ENCODE measurements around a stretch of chr3.

GRCh38 chr3:196165847-196166369 lies 45.3 kb downstream of the ZDHHC19 start:
CAGE:
- cytosol, long polyA minus RNA: no peak
- cytosol, long polyA plus RNA: no peak
- long polyA plus RNA: no peak
- nucleus, long polyA minus RNA: no peak
- nucleus, long polyA plus RNA: no peak

CAGE:
- cytosol, long polyA minus RNA: no peak
- cytosol, long polyA plus RNA: no peak
- long polyA plus RNA: no peak
- nucleus, long polyA minus RNA: no peak
- nucleus, long polyA plus RNA: no peak
Observed at GRCh38 chr3:196177874-196178384, 33.3 kb downstream of the ZDHHC19 start.

DNA sequence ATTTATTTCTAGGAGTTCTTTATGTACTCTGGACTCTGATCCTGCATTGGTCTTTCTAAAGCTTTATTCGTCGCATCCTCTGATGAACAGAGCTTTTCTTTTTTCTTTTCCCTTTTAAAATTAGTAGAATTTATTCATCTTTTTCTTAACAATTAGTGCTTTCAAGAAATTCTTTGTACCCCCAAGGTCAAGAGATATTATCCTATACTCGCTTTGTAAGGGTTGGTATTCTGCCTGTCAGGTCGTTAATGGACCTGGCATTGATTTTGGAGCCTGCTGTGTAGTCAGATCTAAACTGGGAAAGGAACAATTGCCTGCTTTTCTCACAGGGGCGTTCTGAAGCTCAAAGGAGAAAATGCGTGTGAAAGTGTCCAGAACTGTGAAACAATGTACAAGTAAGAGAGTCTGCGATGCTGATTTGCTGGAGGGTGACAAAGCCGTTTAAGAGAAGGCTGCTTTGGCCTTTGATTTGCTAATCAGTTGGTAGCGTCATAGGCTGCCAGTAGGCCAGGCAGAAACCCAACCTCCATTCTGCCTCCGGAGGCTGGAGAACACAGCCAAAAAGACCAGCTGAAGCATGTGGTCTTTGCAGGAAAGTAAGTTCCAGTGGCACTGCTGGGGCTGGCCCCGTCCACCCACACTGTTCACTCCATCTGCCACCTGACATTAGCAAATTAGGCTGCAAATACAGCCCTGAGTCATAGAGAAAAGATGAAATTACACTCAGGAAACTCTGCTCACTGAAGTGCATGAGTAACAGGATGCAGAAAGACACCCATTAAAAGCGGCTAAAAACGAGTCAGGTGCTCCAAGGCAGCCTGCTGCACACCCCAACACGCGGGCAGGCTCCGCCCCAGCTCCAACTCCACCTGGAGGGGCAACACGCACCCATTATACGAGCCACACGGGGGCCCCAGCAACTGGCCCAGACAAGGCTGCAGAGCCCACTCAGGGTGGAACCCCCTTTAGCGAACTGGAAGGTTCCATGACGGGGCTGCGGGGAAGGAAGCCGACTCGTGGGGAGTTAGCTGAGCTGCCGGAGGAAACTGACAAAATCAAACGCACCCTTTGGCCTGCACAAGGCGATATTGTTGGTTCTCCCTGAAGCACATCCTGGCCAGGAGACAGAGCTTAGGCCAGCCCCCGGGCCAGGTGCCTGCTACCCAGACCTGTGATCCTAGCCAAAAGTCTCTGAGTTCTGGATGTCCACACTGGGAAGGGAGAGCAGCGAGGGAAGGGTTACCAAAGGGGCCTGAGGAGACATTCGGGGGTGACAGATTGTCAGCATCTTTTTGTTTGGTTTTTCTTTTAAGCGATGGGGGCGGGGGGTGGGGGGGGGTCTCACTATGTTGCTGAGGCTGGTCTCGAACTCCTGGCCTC lies 31.6 kb downstream of the ZDHHC19 start:
CAGE:
- cytosol, long polyA minus RNA: no peak
- cytosol, long polyA plus RNA: no peak
- long polyA plus RNA: no peak
- nucleus, long polyA minus RNA: no peak
- nucleus, long polyA plus RNA: no peak

DNA sequence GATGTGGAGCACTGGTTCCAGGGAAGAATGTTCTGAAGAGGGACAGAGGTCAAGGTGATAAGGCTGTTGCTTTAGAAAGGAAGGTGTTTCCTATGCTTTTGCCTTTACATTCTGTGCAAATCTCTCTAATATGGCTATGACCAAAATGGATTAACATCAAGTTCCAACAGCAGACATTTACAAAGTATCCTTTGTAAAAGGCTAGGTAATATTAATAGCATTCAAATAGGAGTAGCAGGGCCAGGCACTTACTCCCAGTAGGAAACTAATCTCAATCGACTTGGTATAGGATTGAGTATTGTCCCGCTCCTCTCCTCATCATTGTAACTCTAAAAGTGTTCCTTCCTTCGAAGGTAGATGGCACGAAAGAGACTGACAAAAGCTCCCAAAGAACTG lies 21.2 kb downstream of the SLC51A start:
CAGE:
- cytosol, long polyA minus RNA: no peak
- cytosol, long polyA plus RNA: no peak
- long polyA plus RNA: no peak
- nucleus, long polyA minus RNA: no peak
- nucleus, long polyA plus RNA: no peak

DNA sequence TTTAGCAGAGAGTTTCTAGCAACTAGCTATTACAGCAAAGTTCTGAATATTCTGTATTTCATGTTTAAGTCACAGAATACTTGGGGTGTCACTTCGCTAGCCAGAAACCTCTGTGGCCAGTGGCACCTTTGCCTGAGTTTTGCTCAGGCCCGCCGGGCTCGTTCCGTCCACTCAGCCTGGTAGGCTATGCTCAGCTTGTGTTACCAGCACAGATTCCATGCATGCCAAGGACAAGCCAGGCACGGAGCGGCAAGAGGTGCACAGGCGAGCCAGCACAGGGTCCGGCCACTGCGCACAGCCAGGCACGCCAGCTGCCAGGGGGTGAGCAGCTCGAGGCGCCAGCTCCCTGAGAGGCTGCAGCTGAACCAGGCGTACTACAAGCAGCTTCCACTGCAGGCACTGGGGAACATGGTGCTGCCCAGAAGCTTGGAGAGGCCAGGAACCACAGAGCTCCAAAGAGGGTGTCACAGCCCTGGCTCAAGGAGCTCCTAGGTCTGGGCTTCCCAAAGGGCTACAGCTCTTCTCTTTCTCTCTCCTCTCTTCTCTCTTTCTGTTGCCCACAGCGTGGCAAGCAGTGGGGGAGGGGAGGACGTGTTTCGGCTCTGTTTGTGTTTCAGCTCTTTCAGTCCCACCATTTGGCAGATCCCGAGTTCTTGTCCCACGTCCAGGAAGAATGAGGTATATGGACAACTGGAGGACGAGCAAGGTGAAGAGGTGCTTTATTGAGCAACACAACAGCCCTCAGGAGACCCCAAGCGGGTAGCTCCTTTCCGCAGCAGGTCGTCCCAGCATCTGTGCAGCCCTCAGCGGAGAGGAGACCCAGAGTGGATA lies 14.6 kb downstream of the PCYT1A start:
CAGE:
- cytosol, long polyA minus RNA: no peak
- cytosol, long polyA plus RNA: no peak
- long polyA plus RNA: no peak
- nucleus, long polyA minus RNA: no peak
- nucleus, long polyA plus RNA: no peak

DNA sequence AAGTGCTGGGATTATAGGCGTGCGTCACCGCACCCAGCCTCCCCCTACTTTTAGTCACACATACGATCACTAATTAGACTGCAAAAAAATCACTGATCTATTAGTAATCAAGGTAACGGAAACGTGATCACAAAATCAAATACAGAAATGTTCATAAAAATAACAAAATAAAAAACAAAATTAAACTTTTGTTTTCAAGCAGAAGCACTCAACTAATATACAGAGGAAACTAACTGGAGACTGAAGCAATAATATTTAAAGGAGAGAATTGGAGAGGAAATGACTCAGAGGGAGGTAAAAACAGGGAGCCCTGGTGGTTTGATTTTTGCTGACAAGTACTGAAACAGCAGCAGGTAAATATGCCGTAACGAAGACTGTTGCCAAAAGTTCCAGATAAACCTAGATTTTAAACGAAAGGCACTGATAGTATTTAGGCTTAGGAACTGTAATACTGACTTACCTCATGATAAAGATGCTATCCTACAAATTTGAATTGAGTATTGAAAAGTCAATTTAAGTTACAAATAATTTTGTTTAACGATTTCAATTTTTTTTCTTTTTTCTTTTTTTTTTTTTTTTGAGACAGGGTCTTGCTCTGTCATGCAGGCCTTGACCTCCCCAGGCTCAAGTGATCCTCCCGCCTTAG lies 4.4 kb downstream of the WDR53 start:
CAGE:
- cytosol, long polyA minus RNA: no peak
- cytosol, long polyA plus RNA: no peak
- long polyA plus RNA: no peak
- nucleus, long polyA minus RNA: no peak
- nucleus, long polyA plus RNA: no peak

DNA sequence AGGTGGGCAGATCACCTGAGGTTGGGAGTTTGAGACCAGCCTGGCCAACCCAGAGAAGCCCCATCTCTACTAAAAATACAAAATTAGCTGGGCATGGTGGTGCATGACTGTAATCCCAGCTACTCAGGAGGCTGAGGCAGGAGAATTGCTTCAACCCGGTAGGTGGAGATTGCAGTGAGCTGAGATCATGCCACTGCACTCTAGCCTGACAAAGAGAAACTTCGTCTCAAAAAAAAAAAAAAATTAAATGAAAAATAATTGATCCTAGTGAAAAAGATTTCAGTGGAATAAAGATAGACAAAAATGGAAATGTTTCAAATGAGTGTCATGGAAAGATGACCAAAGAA lies 15.8 kb upstream of the NRROS start:
CAGE:
- cytosol, long polyA minus RNA: no peak
- cytosol, long polyA plus RNA: no peak
- long polyA plus RNA: no peak
- nucleus, long polyA minus RNA: no peak
- nucleus, long polyA plus RNA: no peak

GRCh38 chr3:196624094-196624281 lies 15.5 kb upstream of the NRROS start:
CAGE:
- cytosol, long polyA minus RNA: no peak
- cytosol, long polyA plus RNA: no peak
- long polyA plus RNA: no peak
- nucleus, long polyA minus RNA: no peak
- nucleus, long polyA plus RNA: no peak

CAGE:
- cytosol, long polyA minus RNA: no peak
- cytosol, long polyA plus RNA: no peak
- long polyA plus RNA: no peak
- nucleus, long polyA minus RNA: no peak
- nucleus, long polyA plus RNA: no peak
Observed at GRCh38 chr3:196641302-196642413, 2.2 kb downstream of the NRROS start.

GRCh38 chr3:196662987-196663520 lies 23.6 kb downstream of the NRROS start:
CAGE:
- cytosol, long polyA minus RNA: no peak
- cytosol, long polyA plus RNA: no peak
- long polyA plus RNA: no peak
- nucleus, long polyA minus RNA: no peak
- nucleus, long polyA plus RNA: no peak

CAGE:
- cytosol, long polyA minus RNA: no peak
- cytosol, long polyA plus RNA: no peak
- long polyA plus RNA: no peak
- nucleus, long polyA minus RNA: no peak
- nucleus, long polyA plus RNA: no peak
Observed at GRCh38 chr3:196665878-196666561, 26.5 kb downstream of the NRROS start.

CAGE:
- cytosol, long polyA minus RNA: no peak
- cytosol, long polyA plus RNA: no peak
- long polyA plus RNA: no peak
- nucleus, long polyA minus RNA: no peak
- nucleus, long polyA plus RNA: no peak
Observed at GRCh38 chr3:196941497-196942265, 647 bp downstream of the NCBP2 start.

CAGE:
- cytosol, long polyA minus RNA: no peak
- cytosol, long polyA plus RNA: no peak
- long polyA plus RNA: no peak
- nucleus, long polyA minus RNA: no peak
- nucleus, long polyA plus RNA: no peak
Observed at GRCh38 chr3:196996450-196997238, 28.0 kb upstream of the PIGZ start.

CAGE:
- cytosol, long polyA minus RNA: no peak
- cytosol, long polyA plus RNA: no peak
- long polyA plus RNA: no peak
- nucleus, long polyA minus RNA: no peak
- nucleus, long polyA plus RNA: no peak
Observed at GRCh38 chr3:197038205-197038863, 8.7 kb upstream of the MELTF start.

DNA sequence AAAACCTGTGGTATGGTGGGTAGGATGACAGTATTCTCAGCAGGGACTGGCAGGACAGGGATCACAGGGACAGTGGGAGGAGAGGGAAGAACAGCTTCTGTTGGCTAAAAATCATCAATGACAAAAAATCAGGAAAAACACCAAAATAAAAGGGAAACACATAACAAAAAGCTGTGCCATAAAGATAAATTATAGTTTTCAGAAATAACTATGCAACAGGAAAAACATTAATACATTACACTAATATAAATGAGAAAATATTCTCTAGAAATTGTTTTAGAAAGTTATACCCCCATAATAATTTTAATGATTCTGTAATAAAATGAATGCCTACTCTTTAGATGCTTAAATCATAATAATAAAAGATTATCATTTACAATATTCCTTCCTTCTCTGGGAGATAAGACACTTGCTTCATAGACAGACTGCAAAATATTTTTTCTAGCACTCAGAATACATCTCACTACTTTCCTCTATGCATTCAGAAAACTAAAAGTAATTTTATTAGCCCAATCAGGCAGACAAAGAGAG lies 132.1 kb upstream of the MELTF start:
CAGE:
- cytosol, long polyA minus RNA: no peak
- cytosol, long polyA plus RNA: no peak
- long polyA plus RNA: no peak
- nucleus, long polyA minus RNA: start-site peak on the minus strand centred at position 254 of the sequence, 86 bp wide, 52 reads
- nucleus, long polyA plus RNA: no peak

CAGE:
- cytosol, long polyA minus RNA: start-site peak on the minus strand at chr3:197298077-197298151, 16 reads
- cytosol, long polyA plus RNA: start-site peak on the minus strand at chr3:197297778-197298153, 186 and 57 reads in 2 replicates
- long polyA plus RNA: start-site peak on the minus strand at chr3:197297825-197297902, 102 and 65 reads in 2 replicates; start-site peak on the minus strand at chr3:197298044-197298176, 107 and 87 reads in 2 replicates
- nucleus, long polyA minus RNA: start-site peak on the minus strand at chr3:197297851-197297892, 19 reads; start-site peak on the minus strand at chr3:197297988-197298143, 123 reads
- nucleus, long polyA plus RNA: start-site peak on the minus strand at chr3:197297851-197298151, 105 and 140 reads in 2 replicates
Observed at GRCh38 chr3:197297398-197298390, 718 bp downstream of the DLG1 start.

DNA sequence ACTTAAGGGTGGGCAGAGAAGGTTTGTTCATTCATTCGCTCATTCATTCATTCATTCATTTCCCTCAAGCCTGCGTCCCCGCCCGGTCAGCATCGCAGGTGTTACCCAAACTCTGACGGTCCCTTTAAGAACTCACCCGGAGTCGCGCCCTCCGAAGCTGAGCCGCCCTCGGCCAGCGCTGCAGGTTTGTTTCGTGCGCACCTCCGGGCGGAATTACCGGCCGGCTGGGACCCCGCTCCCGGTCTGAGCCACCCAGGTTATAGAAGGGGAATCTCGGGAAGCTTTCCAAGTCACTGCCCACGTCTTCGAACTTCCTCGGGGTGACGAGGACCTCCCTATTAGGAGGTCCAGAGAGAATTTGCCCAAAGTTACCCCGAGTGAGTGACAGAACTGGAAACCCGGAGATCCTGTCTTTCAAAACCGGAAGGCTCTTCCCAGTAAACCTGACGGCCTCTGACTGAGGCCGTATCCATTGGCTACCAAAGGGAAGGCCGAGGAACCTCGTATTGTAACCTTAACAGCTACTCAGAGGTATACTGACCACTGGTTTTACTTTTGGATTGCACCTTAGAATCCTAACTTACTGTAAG lies 592 bp upstream of the DLG1 start:
CAGE:
- cytosol, long polyA minus RNA: no peak
- cytosol, long polyA plus RNA: no peak
- long polyA plus RNA: start-site peak on the minus strand centred at position 380 of the sequence, 86 bp wide, 34 and 19 reads in 2 replicates
- nucleus, long polyA minus RNA: start-site peak on the minus strand centred at position 401 of the sequence, 44 bp wide, 50 reads
- nucleus, long polyA plus RNA: no peak

CAGE:
- cytosol, long polyA minus RNA: no peak
- cytosol, long polyA plus RNA: no peak
- long polyA plus RNA: no peak
- nucleus, long polyA minus RNA: no peak
- nucleus, long polyA plus RNA: no peak
Observed at GRCh38 chr3:197352900-197353412, 54.5 kb upstream of the DLG1 start.

DNA sequence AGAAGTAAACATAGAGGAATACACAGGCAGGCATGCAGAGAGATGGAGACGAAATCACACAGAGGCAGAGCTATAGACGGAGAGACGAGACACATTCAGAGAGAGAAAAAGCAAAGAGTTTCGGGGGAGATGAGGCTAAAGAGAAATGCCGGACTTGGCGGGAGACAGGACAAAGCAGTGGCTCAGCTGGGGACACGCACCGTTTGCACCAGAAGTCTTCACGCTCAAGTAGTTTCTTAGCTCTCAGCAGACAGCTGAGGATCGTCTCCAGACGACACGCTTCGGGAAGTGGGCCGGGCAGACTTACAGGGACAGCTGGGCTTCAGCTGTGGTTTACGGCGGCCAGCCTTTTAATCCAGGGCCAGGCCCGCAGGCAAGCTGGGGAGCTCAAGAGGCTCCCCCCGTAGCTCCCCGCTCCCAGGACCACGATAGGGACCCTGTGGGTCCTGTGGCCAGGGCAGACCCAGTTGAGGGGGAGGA lies 56.2 kb upstream of the DLG1 start:
CAGE:
- cytosol, long polyA minus RNA: no peak
- cytosol, long polyA plus RNA: no peak
- long polyA plus RNA: no peak
- nucleus, long polyA minus RNA: no peak
- nucleus, long polyA plus RNA: no peak

DNA sequence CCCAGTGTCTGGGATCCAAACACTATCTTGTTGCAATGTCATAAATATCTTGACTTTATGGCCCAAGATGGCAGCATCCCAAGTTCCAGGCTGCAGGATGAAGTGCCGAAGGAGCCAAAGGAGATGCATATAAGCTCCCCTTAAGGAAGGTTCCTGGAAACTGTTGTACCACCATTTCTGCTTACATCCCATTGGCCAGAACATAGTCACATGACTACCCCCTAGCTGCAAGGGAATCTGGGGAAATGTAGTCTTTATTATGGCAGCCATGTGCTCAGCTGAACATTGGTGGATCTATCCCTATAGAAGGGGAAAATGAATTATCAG lies 54.3 kb downstream of the BDH1 start:
CAGE:
- cytosol, long polyA minus RNA: no peak
- cytosol, long polyA plus RNA: no peak
- long polyA plus RNA: no peak
- nucleus, long polyA minus RNA: no peak
- nucleus, long polyA plus RNA: no peak

Data from keratinocyte (primary cell).